REH cell (cell line): ENCODE measurements around a stretch of chr4.

DNA sequence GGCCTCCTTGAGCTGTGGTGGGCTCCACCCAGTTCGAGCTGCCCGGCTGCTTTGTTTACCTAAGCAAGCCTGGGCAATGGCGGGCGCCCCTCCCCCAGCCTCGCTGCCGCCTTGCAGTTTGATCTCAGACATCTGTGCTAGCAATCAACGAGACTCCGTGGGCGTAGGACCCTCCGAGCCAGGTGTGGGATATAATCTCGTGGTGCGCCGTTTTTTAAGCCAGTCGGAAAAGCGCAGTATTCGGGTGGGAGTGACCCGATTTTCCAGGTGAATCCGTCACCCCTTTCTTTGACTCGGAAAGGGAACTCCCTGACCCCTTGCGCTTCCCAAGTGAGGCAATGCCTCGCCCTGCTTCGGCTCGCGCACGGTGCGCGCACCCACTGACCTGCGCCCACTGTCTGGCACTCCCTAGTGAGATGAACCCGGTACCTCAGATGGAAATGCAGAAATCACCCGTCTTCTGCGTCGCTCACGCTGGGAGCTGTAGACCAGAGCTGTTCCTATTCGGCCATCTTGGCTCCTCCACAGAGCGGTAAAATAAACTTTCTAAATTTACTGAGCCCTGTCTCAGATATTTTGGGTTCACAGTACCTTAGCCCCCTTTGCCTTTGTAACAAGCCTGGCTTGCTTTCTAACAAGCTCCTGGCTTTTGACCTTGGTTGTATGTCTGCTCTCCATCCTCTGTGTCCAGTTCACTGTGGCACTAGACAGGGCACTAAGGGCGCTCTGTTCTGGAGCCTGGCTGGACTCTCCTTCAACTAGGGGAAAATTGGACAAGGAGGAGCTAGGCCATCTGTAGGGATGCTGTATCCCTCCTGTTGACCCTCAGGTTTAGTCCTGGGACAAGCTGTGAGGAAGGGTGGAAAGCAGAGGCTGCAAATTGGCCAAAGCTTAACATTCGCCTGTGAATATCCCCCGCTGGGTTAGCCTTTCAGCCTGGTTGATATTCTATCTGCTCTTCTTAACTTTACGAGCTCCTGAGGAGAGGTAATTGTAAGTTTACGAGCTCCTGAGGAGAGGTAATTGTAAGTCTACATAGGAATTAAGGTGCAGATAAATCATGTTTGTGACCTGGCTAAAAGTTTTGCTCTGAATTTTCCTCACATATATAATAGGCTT, 64.7 kb upstream of the ENPEP start:
- PRO-cap: no peak

- PRO-cap: no peak
Measured at GRCh38 chr4:111958025-111958333, 187.3 kb upstream of the FAM241A start.

GRCh38 chr4:112109549-112110431, 35.5 kb upstream of the FAM241A start:
- PRO-cap: bidirectional peak, plus-strand start at chr4:112109969, minus-strand start at chr4:112109929; unidirectional peak, minus-strand start at chr4:112110011; unidirectional peak, minus-strand start at chr4:112110202

DNA sequence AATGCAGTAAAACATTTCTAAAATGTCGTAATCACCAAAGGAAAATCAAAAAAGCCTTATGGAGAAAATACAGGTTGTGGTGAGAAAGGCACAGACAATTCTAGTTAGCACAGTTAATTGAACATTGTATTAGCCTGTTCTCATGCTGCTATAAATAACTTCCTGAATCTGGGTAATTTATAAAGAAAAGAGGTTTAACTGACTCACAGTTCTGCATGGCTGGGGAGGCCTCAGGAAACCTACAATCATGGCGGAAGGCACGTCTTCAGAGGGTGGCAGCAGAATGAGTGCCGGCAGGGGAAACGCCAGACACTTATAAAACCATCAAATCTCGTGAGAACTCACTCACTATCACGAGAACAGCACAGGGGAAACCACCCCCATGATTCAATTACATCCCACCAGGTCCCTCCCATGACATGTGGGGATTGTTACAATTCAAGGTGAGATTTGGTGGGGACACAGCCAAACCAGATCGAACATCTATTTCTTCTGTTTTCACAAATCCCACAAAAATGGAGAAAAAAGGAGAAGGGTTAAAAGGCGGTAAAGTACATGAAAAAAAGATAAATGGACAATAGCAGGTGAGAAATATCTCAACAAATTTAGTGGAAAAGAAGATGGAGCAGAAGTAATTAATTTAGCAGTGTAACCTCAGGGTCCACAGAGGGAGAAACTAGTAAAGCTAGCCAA, 33.1 kb upstream of the FAM241A start:
- PRO-cap: bidirectional peak, plus-strand start at position 253 of the sequence, minus-strand start at position 289 of the sequence

DNA sequence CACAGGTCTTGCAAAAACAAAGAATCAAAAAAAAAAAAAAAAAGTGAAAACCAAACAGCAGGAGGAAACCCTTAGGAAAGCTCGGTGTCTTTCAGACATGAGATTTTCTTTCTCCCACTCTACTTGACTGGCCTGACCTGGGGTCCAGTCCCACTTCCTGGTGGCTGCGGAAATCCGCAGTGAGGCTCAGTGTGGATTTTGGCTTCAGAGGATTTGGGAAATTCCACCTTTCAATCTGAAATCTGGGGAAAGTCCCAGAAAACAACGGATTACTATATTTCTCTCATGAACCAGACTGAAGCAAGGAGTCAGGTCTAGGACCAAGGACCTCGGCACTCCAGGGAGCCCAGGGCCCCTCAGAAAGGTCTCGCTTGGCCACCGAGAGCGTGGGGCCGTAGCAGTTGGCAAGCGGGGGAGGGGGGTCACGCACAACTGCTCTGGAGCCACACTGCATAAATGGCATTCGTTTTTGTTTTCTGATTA, 794 bp downstream of the TIFA start:
- PRO-cap: bidirectional peak, plus-strand start at position 53 of the sequence, minus-strand start outside the sequence; bidirectional peak, plus-strand start outside the sequence, minus-strand start at position 358 of the sequence

DNA sequence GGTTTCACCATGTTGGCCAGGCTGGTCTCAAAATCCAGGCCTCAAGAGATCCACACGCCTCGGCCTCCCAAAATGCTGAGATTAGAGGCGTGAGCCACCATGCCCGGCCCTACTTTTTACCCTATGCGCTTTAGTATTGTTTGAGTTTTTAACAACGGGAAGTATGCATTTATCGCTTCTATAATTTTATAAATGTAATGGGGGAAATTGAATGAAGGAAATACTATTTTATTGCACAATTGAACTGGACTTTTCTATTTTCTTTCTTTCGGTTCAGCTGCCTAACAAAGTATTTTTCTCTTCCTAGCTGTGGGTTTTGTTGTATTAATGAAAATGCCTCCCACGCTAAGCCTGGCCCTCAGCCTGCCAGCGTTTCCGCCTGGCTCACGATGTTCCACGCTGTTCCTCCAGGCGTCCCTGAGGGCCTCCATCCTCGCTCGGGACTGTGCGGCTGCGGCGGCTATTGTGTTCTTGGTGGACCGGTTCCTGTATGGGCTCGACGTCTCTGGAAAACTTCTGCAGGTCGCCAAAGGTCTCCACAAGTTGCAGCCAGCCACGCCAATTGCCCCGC, 104.5 kb downstream of the NEUROG2 start:
- PRO-cap: no peak

DNA sequence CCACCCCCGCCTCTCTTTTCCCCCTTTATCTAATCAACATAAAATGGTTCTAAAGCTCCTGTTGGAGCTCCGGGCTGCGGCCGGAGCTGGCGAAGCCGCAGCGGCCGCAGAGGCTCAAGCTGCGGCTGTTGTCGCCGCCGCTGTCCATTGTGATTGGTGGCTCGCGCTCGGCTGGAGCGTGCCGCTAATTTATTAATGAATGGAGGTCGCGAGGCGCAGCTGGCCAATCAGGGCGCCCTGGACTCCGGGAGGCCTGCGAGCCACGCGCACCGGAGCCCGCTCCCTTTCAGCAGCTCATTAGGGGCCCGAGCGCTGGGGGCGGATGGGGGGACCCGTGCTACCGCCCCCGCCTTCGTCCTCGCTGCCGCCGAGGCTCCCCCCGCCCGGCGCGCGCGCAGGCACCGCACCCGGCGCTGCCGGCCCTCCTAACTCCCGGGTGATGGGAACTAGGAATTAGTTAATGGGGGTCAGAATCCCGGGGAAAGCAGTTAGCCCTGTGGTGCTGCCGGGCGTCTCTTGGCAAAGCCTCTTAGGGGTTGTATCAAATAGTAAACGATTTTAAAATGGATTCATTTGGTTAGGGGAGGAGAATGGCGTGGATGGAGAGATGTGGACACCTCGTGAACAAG, 546 bp upstream of the NEUROG2 start:
- PRO-cap: no peak

GRCh38 chr4:112646985-112647584, 10.1 kb downstream of the LARP7 start:
- PRO-cap: no peak

GRCh38 chr4:113052484-113053401, 3.3 kb downstream of the ANK2 start:
- PRO-cap: no peak

DNA sequence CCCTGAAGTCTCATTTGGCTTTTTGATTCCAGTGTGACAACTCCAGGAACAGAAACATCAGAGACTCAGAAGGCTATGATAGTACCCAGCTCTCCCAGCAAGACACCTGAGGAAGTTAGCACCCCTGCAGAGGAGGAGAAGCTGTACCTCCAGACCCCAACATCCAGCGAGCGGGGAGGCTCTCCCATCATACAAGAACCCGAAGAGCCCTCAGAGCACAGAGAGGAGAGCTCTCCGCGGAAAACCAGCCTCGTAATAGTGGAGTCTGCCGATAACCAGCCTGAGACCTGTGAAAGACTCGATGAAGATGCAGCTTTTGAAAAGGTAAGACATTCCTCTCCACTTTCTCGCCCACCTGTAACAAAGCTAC, 320.0 kb downstream of the ANK2 start:
- PRO-cap: no peak

GRCh38 chr4:113436308-113436758, 325.2 kb downstream of the CAMK2D start:
- PRO-cap: no peak

- PRO-cap: no peak
Measured at GRCh38 chr4:113608695-113609617, 152.6 kb downstream of the CAMK2D start.

DNA sequence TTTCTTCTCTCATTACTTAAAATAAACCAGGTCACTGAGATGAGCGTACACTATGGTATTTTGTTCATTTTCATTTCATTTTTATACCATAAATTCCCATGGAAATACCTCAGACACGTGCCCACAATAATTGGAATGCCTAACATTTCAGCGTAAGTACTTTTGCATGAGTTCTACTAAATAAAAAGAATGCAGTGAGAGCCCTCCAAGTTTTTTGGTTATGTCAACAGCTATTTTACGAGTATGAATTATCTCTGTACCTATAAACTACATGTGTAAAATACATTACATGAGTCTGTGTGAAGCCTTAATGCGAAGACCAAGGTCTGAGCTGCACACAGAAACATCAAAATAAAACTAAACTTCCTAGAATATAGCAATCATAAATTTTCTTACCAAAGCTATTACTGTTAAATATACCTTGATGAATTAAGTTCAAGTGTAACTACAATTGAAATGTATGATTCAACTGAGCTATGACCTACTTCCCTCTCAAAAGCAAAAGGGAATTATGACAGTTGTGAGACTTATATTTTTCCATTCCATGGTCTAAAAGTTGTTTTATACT, 3.0 kb downstream of the CAMK2D start:
- PRO-cap: no peak

- PRO-cap: no peak
Measured at GRCh38 chr4:114200283-114200623, 220.8 kb upstream of the ARSJ start.

DNA sequence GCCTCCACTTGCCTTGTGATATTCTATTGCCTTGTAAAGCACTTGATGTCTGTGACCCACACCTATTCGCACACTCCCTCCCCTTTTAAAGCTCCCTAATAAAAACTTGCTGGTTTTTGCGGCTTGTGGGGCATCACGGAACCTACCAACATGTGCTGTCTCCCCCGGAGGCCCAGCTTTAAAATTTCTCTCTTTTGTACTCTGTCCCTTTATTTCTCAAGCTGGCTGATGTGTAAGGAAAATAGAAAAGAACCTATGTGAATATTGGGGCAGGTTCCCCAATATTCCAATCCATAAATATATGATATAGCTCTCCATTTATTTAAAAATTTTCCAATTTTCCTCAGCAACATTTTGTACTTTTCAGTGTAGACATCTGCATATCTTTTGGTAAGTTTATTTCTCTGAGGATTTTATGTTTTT, 114.3 kb upstream of the NDST3 start:
- PRO-cap: no peak

DNA sequence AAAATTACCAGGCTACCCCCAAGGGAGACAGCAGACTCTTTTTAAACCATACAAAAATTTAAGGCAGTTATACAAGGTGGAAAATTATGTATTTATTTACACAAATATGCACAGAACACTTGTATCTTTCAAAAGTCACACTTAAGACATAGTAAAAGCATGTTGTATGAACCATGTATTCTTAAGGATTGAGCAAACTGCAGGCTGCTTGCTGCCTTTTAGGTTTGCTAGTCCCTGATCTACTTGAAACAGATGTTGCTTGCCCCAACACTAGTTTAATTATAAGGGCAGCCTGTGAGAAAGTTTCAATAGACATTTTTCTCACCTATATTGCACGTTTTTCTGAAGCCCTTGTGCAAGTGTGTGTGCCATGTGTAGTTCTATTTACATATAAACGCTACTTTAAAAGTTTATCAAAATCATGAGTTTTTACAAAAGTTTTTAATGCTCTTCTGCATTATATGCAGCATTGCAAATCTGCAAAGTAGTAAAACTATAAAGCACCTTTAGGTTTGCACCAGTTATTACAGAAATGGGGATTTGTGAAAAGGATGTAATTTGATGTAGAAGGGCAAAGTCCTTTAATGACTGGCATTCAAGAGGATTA, 72.7 kb downstream of the PRSS12 start:
- PRO-cap: no peak

DNA sequence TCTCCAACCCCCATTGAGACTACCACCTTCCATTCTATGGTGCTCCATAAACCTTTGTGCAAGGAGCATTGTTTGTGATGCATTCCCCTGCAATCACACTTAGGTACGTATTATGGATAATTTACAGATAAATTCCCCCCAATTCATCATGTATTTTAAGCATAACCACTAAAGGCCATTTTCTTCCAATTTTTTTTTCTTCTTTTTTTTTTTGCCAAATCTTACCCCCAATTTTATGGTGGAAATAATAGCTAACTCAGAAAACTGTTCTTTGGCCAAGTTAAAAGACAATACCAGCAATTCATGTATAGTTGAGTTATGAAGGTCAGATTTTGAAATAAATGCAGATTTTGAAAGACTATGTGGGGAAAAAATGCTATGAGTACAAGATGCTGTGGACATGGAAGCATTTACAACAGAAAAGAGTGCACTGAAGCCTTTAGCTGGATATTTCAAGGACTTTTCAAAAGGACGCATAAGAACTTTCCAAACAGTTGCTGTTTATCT, 63.7 kb downstream of the METTL14 start:
- PRO-cap: no peak

- PRO-cap: bidirectional peak, plus-strand start at chr4:118836610, minus-strand start at chr4:118836607
Measured at GRCh38 chr4:118836269-118837069, 543 bp upstream of the SEC24D start.

GRCh38 chr4:118959687-118960055, 71.0 kb downstream of the SYNPO2 start:
- PRO-cap: no peak

GRCh38 chr4:118984353-118985025, 95.8 kb downstream of the SYNPO2 start:
- PRO-cap: no peak